ENCODE measurements around the genes STC2 and NSG2.

- RRBS = no CpG with 5 or more reads among the region's 6 CpGs
Measured at GRCh38 chr5:172833074-172833350, 1.0 kb upstream of the ERGIC1 start.

GRCh38 chr5:172872875-172873640 is 39.0 kb downstream of the ERGIC1 start:
- RRBS = 0% methylated on average over 2 of the region's 16 CpGs

DNA sequence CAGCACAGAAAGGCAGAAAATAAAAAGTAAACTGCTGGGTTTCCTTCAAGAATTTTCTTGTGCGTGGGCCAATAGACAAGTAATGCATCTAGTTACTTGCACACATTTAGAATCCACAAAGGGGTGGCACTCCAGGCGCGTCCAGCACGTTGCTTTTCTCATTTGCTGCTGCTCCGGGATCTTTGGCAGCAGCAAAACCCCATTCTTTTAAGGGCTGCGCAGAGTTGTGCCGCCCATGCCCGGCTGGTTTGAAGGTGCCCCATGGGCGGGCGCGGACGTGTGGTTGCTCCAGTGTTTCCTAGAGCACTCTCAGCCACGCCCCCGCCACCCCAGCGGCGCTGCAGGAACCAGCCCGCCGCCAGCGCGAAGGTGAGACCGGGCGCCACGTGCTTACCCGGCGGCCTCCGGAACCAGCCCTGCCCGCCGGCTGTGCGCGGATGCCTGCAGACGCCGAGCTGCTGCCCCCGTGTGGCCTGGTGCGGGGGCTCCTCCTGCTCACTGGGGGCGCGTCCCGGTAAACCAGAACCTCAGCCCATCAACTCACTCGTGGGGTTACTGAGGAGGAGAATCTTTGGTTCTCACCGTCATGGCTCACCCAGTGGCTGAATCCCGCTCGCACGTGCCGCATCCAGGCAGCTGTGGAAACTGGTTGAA is 44.5 kb downstream of the STC2 start:
- RRBS = 3% methylated on average over 13 of the region's 43 CpGs

GRCh38 chr5:173292203-173292877 is 35.9 kb downstream of the STC2 start:
- RRBS = no CpG with 5 or more reads among the region's 6 CpGs

DNA sequence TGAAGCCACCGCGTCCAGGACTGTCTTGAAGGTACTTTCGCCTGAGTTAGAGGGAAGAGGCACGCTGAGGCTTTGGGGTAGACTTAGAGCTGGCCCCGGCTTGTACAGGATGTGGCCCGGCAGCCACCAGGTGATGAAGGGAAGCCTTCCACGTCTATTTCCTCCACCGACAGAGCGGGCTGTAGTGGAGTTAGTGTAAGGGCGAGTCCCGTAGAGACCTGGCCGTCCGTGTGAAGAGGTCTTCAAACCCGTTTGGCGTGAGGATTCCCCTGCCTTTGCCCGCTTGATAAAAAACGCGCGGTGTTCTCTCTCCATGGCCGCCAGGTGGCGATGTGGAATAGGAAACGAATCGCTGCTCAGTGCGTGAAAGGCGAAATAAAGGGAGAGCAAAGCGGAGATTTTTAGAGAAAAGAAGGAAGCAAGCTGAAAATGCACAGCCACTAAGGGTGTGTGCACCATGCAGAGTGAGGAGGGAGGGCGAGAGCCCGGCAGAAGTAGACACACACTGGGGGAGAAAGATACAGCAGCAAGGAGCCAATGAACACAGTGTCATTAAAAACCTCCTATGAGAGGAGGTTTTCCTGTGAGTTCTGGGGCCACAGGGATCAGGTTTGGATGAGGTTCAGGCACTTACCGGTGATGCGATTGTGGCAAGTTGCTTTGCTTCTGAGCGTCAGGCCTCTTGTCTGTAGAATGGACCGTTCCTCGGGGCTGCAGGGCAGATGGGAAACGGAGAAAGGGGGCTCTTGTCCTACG is 34.2 kb downstream of the STC2 start:
- RRBS = no CpG with 5 or more reads among the region's 35 CpGs

DNA sequence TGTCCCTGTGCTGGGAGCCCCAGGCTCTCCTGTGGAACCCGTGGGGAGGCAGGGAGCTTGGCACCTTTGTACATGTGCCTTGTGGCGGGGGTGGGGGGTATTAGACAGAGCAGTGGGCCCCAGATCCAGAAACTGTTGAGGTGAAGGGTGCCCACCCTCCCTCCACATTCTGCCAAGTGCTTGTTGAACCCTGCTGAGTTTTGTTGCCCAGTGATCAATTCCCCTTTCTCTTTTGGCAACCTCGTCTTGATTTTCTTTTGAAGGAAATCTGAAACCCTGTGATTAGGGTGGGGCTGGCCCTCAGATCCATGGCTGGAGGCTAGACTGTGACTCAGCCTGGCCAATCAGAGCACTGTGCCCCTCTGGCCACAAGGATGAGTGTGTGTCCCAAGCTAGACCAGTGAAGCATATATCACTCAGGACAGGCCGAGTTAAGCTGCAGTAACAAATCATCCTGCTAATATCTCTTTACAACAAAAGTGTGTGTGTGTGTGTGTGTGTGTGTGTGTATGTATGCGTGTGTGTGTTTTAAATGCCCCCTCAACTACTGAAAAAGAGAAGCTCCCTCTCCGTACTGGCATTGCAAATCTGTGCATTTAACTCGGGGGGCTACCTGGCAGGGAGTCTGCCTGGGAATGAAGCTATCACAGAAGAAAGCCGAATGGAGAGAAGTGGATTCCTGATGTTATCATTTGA is 25.8 kb downstream of the STC2 start:
- RRBS = no CpG with 5 or more reads among the region's 8 CpGs

DNA sequence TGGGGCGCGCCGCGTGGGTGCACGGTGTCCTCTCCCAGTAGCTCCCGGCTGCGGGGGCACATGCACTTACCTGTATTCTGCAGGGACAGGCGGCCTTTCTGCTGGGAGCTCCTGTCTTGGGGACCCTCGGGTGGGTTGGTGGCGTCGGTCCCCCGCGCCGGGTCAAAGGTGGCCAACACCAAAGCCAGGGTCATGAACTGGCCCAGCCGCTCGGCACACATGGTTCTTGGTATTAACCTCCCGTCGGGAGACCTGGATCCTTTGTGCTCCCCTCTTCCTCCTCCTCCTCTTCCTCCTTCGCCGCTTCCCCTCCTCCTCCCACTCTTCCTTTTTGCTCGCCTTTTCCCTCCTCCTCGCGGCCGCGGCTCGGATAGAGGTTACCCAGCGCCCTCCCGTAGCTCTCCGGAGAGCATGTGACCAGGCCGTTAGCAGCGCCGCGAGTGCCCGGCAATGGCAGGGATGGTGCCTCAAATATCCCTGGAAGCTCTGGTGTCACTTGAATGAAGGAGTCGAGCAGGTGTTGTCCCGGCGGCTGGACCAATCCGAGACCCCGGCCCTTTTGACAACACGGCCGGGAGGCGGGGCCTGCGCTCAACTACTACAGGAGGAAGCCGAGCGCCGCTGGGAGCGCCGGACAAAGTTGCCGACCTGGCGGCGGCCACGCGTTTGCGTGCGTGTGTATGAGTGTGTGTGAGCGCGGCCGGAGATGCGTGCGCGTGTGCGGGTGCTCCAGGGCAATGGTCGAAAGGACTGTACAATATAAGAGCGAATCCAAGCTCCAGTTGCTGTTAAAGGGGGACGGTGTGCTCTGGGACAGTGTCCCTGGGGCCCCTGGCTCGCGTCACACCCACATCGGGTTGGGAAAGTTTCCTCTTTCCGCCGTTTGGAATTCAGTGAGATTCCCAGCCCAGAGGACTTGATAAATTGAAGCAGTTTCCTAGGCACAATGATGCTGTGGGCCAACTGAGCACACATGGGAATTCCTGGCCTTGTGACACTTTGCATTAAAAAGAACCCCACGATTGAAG is at the start of gene STC2:
STC2 (minus strand) TSS at position 442 of the 1,028 bp plus-strand sequence.
- RRBS = 2% methylated on average over 38 of the region's 71 CpGs

- RRBS = no CpG with 5 or more reads among the region's 8 CpGs
Measured at GRCh38 chr5:173457159-173457828, 129.1 kb upstream of the STC2 start.

DNA sequence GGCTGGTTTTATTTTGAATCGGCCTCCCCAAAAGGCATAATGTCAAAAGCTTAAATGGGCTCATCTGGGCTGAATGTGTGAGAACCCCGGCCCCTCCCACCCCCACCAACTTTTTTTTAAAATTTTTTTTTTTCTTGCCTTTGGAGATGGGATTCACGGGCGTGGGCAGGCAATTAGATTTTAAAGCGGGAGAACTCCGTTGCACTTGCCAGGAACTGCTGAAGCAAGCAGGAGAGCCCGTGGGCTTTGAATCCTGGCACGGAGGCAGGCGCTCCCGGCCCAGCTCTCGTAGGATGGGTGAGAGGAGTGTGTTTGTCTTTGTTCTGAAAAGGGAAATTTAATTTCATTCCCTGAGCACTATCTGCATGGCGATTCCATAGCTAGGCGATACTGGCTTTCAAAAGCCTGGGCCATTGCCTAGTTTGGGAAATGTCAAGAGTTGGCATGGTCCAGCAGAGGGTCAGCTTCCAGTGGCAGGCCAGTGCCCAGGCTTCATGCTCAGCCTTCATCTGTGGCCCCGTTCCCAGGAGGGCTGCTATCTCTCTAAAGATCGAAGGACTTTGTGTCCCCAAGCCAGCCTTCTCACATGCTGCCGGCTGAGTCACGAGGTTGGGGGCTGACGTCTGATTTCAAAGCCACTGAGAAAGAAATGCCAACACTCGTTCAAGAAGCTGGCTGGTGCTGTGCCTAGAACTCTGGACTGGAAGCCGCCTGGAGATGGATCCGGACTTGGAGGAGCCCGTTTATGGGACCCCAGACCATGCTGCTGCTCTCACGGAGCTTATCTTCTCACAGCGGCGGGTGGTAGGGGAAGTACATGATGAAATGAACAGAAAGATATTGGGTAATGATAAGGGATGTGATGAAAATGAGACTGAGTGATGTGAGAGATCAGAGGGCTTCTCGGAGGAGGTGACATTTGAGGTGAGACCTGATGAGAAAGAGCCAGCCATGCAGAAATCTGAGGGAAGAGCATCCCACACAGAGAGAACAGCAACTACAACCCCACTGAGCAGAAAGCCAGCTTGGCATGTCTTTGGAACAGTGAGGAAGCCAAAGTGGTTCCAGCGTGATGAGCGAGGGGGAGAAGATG is 54.6 kb upstream of the BOD1 start:
- RRBS = no CpG with 5 or more reads among the region's 28 CpGs

GRCh38 chr5:173697902-173698483 is 81.5 kb upstream of the BOD1 start:
- RRBS = no CpG with 5 or more reads among the region's 8 CpGs

DNA sequence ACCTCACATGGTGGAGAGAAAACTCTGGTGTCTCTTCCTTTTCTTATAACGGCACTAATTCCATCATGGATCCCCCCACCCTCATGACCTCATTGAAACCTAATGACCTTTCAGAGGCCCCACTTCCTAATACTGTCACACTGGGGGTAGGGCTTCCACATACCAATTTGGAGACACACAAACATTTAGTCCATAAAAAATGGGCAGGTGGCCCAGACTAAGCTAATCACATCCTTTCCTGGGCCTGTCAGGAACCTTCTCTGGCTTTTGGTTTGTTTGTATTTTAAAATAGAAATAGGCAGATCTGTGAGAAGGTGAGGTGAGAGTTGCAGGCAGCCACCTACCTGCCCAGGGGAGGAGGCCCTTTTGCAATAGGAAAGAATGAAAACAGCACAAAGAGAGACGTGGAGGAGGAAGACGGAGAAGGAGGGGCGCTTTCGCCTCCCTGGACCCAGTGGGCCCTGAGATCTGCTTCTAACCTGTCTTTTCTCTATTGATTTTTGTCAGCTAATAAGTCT is 90.2 kb upstream of the BOD1 start:
- RRBS = no CpG with 5 or more reads among the region's 5 CpGs

GRCh38 chr5:173736933-173737221 is 120.4 kb upstream of the BOD1 start:
- RRBS = no CpG with 5 or more reads among the region's 6 CpGs

DNA sequence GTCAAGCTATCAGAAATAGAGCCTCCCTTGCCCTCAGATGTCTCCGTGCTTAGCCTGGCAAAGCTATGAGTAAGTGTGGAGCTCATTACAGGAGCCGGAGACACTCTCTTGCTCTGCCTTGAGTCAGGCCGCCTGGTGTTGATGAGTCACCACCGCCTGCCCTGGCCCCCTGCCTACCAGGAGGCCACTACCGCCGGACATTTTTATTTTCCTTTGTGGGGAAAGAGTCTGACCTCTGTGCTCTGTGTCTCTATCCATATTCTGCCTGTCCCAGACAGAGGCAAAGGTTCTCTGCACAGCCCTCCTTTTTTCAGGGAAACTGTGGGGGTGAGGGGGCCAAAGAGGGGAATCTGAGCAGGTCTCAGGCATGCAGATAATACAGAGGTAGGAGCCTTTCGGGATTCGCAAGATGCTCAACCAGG is 123.6 kb upstream of the CPEB4 start:
- RRBS = 1% methylated on average over 4 of the region's 8 CpGs

GRCh38 chr5:173802587-173803095 is 85.5 kb upstream of the CPEB4 start:
- RRBS = no CpG with 5 or more reads among the region's 7 CpGs

DNA sequence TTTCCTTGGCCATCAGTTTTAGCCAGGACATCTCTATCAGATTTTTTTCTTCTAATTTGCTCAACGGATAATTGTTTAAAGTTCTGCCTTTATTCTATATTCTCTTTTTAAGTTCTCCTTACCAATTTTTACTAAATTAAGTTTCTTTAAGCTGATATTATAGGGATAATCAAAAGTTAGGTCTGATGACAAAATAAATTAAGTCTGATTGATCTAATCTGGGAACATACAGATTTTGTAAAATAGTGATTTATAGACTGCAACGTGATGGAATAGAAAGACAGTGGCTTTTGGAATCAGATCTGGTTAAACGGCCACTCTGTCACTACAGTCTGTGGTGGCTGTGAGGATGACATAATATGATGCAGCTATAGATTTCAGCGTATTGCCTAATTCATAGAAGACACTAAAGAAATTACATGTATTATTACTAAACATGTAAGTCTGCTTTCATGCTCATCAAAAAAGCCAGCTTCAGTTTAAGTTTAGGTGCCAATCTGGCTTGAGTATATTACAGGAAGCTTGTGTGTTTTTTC is 25.5 kb downstream of the CPEB4 start:
- RRBS = no CpG with 5 or more reads among the region's 4 CpGs

GRCh38 chr5:173924699-173925450 is 36.7 kb downstream of the CPEB4 start:
- RRBS = no CpG with 5 or more reads among the region's 1 CpG

DNA sequence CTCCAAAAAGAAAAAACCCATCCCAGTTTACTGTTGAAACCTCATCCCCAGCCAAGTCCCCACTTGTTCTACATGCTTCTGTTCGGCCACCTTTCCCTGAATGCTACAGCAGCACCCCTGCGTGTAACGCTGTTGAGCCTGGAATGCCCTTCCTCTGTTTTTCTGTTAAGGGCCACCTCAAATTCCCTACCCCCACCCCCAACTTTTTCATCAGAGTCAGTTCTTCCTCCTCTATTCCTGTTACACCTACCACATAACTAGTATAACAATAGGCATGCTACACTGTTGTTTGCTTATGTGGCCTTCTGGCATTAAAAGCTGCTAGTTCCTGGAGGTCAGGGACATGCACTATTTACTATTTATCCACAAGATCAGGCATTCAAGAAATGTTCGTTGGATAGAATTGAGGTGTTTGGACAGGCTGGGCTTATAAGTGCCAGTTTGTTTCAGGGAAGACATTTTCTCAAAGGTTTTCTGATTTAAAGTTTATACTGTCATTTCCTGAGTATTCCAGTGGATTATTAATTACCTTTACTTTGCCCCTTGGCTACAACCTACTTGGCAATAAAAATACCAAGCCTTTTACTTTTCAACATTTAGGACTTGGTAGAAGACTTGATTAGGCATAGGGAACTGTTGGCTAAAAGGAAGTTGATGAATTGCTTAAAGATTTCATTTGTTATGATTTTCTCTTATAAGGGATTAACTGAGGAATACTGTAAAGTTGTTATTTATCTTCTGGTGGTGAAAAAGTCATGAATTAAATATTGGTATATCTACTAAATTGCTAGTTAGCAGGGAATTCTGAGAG is 46.9 kb upstream of the C5orf47 start:
- RRBS = no CpG with 5 or more reads among the region's 4 CpGs

DNA sequence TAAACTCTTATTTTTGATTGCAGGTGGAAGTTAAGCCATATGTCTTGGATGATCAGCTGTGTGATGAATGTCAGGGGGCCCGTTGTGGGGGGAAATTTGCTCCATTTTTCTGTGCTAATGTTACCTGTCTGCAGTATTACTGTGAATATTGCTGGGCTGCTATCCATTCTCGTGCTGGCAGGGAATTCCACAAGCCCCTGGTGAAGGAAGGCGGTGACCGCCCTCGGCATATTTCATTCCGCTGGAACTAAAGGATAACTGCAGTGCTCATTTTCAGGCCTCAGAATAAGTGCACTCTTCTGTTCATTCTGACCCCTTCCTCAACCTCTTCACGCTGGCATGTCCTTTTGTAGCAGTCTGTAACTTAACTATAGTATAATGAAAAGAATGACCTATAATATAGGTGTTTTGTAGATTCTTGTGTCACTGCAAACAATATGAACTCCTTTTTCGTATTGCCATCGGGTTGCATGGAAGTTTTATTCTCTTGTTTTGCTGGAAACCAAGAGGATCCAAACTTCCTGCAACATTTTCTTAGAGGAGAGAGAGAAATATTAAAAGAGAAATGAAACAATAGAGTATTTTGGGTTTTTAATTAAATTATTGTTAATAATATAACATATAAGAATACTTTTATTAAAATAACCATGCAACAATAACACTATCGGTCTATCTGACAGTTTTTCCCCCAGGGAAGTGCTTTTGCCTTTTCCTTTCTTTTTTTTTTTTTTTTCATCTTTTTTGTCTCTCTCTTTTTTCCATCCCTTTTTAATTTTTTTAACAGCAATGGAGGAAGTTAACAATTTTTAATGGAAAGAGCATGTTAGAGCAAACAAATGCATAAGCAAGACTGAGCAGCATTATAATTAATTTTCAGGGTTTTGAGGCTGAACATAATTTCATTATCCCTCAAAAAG is 32.8 kb upstream of the C5orf47 start:
- RRBS = no CpG with 5 or more reads among the region's 10 CpGs

DNA sequence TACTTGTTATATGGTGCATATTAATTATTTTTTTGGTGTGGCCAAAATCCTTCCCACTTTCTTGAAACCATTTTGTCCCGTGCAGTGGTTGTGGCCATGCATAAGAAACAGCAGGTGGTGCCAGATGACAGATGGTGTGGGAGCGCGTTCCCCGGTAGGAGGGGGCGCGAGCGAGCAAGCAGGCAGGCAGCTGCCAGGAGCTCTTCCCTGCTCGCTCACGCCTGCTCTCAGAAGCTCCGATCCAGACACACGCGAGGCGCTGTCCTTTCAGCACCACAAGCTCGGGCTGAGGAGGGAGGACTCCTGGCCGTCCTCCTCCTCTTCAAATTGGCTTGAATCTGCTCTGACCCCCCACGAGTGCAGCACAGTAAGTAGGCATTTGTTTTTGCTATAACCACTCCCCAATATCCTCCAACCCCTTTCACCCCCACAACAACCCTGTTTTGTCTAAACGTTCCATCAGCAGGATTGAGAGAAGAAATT is at the start of gene NSG2:
NSG2 (plus strand) TSS at position 230 of the 483 bp plus-strand sequence.
- RRBS = no CpG with 5 or more reads among the region's 17 CpGs

DNA sequence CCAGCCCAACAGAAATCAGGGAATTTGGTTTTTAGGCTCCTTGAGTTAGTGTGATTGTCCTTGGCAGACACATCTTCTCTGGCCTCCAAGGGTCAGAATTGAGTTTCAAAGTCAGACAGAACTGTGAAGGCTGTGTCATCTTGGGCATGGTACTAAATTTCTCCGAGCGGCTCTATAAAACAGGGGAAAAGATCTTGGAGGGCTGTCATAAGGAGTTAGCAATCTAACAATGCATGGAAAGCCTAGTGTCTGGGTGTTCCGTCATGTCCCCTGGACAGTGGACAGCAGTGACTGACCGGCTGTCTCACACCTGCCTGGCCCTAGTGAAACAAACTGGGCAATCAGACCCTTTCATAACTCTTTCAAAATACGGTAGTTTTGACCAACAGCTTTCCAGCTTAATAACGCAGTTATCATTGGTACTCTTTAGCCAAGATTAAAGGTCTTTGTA is 3.6 kb downstream of the SFXN1 start:
- RRBS = no CpG with 5 or more reads among the region's 6 CpGs

Measured in epithelial cell of prostate (primary cell).